ENCODE results near the gene SERAC1.

- PRO-cap, 8 experiments, result no peak in any of the 8 experiments
Measured at GRCh38 chr6:157985289-157985871, 3.7 kb downstream of the SYNJ2 start.

GRCh38 chr6:158037643-158038089 lies 56.0 kb downstream of the SYNJ2 start:
- PRO-cap, 8 experiments, result no peak in any of the 8 experiments

DNA sequence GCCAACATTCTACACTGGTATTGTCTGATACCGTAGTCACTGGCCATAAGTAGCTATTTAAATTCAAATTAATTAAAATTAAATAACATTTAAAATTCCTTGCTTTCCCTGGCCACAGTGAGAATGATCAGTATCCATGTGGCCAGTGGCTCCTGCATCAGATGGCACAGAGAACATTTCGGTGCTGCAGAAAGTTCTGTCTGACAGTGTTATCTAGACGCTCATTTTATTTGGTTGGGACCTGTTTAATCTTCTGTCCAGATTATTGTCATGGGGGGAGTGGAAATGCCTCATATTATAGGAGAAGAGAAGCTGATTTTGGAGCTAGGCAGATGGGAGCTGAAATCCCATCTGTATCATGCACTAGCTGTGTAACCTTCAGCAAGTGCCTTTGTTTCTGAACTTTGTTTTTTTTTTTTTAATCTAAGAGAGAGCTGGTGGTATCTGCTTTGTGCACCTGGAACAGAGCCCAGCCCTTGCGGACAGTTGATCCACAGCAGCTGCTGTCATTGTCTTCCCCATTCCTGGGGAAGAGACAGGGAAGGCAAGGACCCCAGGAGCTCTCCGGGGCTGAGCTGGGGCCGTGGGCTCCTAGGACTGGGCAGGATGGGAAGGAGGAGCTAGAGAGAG lies 91.9 kb downstream of the SYNJ2 start:
- PRO-cap, 8 experiments, result no peak in any of the 8 experiments

GRCh38 chr6:158097672-158098936 lies 70.0 kb downstream of the SERAC1 start:
- PRO-cap, 8 experiments, result no peak in any of the 8 experiments

DNA sequence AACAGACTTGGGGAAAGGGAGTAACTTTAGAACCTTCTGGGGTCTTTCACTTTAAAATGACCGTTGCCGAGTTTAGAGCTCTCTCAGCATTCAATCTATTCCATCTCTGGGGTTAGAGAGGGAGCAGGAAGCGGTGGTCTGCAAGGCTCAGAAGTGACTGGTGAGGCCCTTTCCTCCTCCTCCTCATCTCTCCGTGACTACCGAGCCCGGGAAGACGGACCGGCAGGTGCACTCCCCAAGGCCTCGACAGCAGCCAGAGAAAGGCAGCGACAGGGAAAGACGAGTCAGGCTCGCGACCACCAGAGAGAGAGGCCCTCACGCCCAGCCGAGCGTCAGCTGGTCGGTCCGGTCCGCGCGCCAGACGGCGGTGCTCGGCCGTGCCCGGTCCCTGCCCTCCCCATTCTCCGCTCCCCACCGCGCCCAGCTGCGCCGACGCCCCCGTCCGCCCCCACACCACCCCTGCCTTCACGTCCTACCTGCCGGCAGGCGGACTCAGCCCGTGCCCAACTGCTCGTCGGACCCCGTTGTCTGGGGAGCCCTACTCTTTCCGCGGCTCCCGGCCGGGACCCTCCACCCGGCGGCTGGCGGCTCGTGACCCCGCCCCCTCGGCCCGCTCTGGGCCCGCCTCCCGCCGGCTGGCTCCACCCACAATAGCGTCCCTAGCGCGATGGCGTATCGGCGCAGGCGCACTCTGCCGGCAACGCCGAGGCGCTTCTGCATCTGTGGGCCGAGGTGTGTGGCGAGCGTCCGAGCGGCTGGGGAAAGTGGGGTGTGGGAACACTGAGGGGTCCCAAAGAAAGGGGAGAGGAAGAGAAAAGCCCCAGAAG lies at the start of gene SERAC1:
Gene SERAC1, minus strand, starts transcription at position 599 of the 827 bp plus-strand sequence.
- PRO-cap, 8 experiments, result peak in 8 of 8 experiments; most common plus-strand start position 719 of the sequence (in 7); most common minus-strand start position 583 of the sequence (in 7)

DNA sequence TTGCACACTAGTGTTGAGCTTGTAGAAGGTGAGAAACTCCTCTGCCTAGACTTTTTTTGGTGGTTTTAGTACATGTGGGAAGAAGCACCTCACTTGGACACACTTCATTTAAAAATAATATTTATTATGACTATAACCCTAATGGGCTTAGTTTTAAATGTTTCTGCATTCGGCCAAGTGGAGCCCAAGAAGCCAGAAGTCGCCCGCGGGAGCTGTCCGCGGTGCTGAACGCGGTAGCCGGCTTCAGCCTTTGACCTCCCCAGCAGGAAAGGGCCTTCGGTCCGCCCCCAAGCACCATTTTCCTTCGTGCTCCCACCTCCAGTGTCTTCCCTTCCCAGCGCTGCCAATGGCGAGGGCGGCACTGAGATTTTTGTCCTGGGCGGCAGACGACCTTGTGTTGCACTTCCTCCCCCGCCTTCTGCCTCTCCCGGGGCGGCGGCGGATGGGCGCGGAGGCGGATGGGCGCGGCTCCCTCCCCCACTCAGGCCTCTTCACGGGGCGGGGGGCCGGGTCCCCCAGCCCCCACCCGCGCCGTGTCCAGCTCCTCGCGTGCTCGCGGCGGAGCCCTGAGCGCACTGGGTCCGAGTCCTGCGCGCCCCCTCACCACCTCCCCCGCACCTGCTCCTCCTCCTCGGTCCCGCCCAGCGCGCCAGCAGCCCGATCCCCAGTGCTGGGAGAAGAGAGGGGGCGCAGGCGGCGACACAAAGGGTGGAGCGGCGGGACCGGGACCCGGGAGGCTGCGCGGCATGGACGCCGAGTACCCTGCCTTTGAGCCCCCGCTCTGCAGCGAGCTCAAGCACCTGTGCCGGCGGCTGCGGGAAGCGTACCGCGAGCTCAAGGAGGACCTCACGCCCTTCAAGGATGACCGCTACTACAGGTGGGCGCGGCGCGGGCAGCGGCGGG lies 23.7 kb upstream of the TMEM181 start:
- PRO-cap, 8 experiments, result no peak in any of the 8 experiments

- PRO-cap, 8 experiments, result no peak in any of the 8 experiments
Measured at GRCh38 chr6:158634630-158635318, 9.8 kb downstream of the DYNLT1 start.

- PRO-cap, 8 experiments, result peak in 3 of 8 experiments; most common plus-strand start chr6:158655917 (in 1); most common minus-strand start chr6:158655645 (in 1)
Measured at GRCh38 chr6:158655175-158656301, 5.7 kb downstream of the SYTL3 start.

DNA sequence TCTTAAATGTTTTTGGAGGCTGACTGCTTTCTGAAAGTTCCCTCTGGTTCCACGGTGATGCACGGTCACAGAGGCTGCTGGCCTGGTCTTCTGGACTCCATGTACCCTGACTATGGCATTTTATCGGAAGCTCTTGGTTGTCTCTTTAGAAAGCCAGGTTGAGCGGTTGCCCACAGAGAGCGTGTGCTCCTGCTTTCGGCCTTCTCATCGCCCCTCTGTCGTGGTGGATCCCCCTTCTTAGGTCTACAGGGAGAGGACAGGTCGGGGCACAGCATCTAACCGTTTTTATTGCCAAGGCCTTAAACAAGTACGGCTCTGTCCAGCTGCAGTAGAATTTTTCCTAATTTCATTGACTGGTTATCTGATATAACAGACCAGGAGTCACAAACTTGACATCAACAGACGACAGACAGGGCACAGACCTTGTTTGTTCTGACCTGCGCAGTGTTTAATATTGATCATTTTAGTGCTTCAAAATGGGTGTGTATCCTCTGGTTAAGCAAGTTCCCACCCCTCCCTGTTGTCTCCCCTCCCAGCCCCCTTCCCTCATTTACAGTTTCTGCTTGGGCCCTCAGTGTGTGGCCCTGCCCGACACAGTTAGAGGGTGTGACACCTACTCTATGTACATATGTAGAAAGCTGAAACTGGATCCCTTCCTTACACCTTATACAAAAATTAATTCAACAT lies 24.7 kb downstream of the SYTL3 start:
- PRO-cap, 8 experiments, result peak in 1 of 8 experiments; most common plus-strand start position 244 of the sequence (in 1)

GRCh38 chr6:158686751-158688050 lies 37.3 kb downstream of the SYTL3 start:
- PRO-cap, 8 experiments, result peak in 7 of 8 experiments; most common plus-strand start chr6:158687193 (in 4); most common minus-strand start chr6:158686856 (in 2)

- PRO-cap, 8 experiments, result no peak in any of the 8 experiments
Measured at GRCh38 chr6:158706346-158706786, 56.5 kb downstream of the SYTL3 start.

DNA sequence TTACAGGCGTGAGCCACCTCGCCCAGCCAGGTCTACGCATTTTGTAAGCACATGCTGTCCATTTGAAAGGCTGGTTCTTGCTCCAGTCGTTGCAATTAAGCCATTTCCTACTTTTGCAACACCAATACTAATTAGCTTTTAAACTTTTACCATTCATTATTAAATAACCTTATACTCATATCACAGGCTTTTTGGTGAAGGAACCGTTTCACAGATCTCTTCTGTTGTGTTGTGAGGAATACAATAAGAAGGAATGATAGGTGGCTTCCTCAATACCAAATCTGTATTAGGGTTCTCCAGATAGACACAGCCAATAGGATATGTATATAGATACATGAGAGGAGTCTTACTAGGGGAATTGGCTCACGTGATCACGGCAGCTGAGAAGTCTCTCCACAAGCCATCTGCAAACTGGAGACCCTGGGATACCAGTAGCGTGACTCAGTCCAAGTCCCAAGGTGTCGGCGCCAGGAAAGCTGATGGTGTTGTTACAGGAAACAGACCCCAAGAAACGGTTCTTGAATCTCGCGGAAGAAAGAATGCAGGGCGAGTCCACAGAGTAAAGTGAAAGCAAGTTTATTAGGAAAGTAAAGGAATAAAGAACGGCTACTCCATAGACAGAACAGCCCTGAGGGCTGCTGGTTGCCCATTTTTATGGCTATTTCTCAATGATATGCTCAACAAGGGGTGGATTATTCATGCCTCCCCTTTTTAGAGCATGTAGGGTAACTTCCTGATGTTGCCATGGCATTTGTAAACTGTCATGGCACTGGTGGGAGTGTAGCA lies 61.4 kb downstream of the SYTL3 start:
- PRO-cap, 8 experiments, result no peak in any of the 8 experiments

- PRO-cap, 8 experiments, result peak in 4 of 8 experiments; most common plus-strand start chr6:158751883 (in 3)
Measured at GRCh38 chr6:158751786-158752436, 67.3 kb downstream of the EZR start.

DNA sequence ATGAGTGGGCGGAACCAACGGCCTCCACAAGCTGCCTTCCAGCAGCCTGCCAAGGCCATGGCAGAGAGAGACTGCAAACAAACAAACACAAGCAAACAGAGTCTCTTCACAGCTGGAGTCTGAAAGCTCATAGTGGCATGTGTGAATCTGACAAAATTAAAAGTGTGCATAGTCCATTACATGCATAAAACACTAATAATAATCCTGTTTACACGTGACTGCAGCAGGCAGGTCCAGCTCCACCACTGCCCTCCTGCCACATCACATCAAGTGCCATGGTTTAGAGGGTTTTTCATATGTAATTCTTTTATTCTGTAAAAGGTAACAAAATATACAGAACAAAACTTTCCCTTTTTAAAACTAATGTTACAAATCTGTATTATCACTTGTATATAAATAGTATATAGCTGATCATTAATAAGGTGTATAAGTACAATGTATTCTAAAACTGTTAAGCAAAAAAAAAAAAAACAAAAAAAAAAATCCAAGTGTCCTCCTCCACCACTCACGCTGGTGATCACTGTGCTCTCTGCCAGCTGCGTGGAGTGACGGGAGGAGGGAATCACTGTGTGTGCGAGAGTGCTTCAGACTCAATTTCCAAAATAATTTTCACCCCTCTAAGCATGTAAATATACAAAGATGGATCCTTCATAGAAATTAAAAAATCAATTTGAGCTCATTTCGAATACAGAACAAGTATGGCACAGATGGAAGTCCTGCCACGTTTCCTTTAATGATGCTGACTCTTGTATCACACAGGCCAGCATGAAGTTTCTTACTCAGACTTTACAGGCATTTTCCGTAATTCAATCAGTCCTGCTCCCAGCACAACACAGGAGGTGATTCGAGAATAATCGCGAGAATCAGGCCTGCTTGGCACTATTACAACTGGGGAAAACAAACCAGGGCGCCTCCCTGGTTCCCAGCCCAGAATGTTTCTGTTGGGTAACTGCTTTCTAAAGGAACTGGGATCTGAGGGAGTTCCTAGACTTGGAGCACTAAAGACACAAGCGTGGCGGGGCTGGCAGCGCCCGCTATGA lies 53.0 kb downstream of the EZR start:
- PRO-cap, 8 experiments, result peak in 4 of 8 experiments; most common plus-strand start position 523 of the sequence (in 1); most common minus-strand start position 509 of the sequence (in 4)

DNA sequence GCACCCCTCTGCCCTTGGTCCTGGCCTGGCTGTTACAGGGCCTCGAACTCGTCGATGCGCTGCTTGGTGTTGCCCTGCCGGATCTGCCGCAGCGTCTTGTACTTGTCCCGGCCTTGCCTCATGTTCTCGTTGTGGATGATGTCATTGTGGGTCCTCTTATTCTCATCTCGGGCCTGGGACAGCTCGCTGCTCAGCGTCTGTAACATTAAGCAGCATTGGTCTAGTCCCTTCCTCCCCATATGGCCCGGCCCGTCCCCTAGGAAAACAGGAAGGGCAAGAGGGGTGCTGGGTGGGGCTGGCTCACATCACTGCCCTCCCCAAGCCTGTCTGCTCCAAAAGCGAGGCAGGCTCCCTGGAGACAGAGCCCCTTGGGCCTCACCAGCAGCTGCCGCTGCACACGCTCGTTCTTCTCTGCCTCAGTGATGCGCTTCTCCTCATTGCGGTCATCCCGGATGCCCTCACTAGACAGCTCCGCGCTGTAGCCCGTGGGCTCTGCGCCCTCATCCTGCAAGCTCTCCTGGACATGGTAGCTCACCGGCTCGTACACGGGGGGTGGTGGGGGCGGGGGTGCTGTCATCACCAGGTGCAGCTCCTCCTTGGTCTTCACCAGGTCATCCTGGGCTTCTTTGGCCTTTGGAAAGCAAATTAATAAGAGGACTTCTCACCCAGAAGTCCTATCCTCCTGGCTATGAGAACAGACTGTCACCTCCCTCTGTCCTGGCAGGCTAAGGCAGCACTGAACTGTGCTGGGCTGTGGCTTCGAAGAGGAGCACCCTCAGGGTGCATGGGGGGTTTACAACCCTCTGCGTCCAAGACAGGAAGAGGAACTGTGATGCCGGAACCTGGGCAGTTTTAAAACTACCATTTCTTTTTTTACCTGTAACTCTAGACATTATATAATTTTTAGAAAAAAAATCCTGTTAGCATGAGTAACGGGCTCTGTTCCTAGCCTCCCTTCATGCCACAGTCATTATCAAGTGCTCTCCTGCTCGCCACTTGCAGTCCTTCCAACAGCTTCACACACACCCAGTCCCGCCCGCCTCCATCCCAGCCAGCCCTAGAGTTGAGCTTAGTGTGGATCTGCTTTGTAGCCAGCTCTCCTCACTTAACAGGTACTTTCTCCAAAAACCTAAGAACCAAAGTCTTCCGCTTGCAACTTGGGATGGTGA lies 51.9 kb downstream of the EZR start:
- PRO-cap, 8 experiments, result peak in 6 of 8 experiments; most common plus-strand start position 126 of the sequence (in 2); most common minus-strand start position 128 of the sequence (in 4)

DNA sequence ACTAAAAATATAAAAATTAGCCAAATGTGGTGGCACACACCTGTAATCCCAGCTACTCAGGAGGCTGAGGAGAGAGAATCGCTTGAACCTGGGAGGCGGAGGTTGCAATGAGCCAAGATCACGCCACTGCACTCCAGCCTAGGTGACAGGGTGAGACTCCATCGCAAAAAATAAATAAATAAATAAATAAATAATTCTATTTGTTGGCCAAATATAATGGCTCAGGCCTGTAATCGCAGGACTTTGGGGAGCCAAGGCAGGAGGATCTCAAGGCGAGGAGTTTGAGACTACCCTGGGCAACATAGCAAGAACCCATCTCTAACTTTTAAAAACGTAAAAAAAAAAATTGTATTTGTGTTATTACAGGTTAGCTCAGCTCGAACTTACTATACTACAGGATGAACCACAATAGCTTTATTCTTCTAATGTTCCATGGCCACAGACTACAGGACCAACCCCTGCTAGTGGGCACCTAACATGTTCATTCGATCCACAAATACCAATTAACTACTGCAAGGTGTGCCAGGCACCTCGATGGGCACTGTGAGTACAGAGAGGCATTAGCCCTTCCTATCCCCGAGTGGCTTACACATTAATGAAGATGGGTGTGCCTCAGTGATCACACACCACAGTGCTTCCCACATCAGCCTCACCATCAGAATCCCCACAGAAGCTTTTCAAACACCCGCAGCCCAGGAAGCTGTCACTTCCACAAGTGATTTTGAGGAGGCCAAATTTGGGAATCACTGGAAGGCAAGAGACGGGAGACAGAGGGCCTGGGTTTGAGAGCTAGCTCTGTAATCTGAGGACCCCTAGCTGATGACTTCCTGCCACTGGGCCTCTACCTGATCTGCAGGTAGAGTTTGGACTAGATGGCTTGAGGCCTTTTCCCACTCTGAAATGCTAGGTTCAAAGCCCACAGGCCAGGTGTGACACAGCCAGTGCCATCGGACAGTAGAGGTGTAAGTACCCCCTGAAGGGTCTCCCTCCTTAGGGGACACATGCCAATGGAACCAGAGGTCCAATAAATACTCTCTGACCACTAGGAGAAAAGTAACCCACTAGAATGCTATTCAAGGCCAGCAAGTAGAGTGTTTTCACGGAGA lies 23.7 kb downstream of the EZR start:
- PRO-cap, 8 experiments, result peak in 4 of 8 experiments; most common minus-strand start position 652 of the sequence (in 2)

GRCh38 chr6:158797026-158797656 lies 22.0 kb downstream of the EZR start:
- PRO-cap, 8 experiments, result peak in 3 of 8 experiments; most common minus-strand start chr6:158797492 (in 3)

GRCh38 chr6:158799261-158799979 lies 19.7 kb downstream of the EZR start:
- PRO-cap, 8 experiments, result peak in 2 of 8 experiments; most common minus-strand start chr6:158799397 (in 2)

GRCh38 chr6:158807479-158808776 lies 11.2 kb downstream of the EZR start:
- PRO-cap, 8 experiments, result peak in 5 of 8 experiments; most common minus-strand start chr6:158807727 (in 4)

DNA sequence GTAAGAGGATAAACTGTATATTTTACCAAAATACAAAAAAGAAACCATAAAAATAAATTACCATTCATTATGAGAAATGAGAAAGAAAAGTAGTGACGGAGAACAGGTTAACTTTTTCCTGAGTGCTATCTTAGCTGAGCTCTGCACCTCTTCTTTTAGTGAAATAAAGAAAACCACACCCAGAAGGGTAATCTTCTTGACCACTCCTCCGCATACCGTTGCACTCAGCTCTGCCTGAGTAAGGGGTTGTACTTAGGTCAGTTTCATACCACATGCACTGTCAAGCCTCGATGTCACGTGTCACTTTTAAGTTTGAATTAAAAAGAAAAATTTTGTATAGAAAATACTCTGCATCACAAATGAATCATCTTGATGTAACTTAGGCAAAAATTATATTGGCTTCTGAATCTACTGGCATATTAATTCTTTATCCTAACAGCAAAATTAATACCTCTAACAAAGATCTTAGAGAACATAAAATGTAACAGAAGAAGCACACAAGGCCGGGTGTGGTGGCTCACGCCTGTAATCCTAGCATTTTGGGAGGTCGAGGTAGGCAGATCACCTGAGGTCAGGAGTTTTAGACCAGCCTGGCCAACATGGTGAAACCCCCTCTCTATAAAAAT lies 2.8 kb downstream of the EZR start:
- PRO-cap, 8 experiments, result peak in 4 of 8 experiments; most common minus-strand start position 217 of the sequence (in 4)

All from peripheral blood mononuclear cell (primary cell).